Measurements from ENCODE around the gene OPA3.

DNA sequence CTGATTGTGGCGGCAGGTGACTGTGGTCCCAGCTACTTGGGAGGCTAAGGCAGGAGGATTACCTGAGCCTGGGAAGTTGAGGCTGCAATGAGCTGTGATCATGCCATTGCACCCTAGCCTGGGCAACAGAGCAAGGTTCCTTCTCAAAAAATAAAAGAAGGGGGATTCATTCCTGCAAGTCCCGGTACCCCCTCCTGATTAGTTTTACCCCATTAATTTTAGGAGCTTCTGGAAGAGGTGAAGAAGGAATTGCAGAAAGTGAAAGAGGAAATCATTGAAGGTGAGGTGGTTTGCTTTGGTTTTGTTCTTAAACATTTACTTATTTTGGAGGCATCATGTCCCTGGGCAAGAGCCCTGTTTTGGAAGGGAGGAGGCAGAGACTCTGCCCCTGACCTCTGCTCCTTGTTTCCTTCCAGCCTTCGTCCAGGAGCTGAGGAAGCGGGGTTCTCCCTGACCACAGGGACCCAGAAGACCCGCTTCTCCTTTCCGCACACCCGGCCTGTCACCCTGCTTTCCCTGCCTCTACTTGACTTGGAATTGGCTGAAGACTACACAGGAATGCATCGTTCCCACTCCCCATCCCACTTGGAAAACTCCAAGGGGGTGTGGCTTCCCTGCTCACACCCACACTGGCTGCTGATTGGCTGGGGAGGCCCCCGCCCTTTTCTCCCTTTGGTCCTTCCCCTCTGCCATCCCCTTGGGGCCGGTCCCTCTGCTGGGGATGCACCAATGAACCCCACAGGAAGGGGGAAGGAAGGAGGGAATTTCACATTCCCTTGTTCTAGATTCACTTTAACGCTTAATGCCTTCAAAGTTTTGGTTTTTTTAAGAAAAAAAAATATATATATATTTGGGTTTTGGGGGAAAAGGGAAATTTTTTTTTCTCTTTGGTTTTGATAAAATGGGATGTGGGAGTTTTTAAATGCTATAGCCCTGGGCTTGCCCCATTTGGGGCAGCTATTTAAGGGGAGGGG, 18.7 kb downstream of the VASP start:
- PRO-cap: no peak
- RAMPAGE, long total RNA, 4 experiments: no peak in any of the 4 experiments

DNA sequence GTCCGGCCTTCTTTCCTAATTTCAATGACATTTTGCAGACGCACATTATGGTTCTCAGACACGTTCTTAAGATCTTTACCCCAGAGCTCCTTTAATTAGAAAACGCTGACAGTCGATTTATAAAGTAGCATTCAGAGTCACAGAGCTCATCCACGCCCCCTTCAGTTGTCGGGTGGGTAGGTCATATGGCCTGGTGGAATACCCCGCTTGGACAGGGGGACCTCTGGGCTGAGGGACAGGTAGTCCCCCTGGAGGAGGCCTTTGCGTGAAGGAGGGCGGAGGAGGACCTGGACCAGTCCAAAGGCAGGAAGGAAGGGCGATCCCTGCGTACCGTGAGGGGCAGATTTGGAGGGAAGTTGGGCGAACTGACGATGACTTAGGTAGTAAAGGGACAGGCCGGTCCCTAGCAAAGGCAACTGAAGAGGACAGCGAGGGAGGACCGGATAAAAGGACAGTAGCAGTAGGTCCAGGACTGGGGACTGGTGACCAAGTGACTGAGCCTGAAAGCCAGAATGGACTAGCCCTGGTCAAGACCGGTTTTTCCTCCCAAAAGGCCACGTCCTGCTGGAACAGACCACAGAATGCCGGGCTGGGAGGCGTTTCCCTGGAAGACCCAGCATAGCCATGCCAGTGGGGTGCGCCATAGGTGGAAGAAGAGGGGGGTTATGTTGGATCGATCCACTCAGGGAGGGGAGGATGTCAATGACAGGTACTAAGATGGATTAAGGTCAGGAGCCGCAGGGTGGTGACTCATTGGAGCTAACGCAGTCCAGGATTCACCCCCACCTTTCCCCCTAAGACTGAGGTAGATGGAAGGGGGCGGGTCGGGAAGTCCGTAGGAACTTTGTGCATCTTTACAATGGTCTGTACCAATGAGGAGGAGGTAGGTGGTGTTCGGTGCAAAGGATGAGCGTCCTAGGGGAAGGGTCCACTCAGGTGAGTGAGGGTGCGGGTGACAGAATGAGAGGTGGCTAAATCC, 20.7 kb downstream of the VASP start:
- PRO-cap: no peak
- RAMPAGE, long total RNA, 4 experiments: no peak in any of the 4 experiments

DNA sequence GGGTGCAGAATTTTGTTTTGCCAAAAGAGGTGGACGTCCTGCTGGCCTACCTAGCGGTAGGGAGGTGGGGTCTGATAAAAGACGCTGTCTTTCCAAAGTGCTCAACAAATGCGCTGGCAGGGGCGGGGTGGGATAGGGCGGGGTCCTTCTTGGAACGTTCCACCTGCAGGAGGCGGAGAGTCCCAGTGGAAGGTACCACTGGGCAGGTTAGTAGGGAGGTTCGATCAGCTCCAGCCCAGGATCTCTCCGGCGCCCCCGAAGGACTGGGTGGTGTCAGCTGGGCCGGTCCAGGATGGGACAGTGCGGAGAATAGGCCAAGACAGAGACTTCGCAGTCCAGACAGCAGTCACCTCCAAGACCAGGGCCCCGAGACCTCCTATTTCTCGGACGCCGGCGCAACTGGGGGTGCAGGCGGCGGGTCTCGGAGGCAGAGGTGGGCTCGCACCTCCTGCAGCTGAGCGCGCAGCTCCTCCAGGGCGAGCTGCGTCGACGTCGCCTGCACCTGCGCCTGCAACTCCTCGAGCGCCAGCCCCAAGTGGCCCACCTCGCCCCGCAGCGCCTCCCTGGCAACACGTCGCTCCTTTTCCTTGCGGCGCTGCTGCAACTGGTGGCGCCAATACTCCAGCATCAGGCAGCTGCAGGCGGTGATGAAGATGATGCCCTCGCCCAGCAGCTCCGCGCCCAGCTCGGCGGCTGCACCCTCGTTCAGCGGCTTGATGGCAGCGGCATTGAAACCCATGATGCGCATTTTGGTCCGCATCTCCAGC, 21.6 kb downstream of the VASP start:
- PRO-cap: bidirectional peak, plus-strand start at position 238 of the sequence, minus-strand start at position 62 of the sequence
- RAMPAGE, long total RNA, 4 experiments: no peak in any of the 4 experiments

DNA sequence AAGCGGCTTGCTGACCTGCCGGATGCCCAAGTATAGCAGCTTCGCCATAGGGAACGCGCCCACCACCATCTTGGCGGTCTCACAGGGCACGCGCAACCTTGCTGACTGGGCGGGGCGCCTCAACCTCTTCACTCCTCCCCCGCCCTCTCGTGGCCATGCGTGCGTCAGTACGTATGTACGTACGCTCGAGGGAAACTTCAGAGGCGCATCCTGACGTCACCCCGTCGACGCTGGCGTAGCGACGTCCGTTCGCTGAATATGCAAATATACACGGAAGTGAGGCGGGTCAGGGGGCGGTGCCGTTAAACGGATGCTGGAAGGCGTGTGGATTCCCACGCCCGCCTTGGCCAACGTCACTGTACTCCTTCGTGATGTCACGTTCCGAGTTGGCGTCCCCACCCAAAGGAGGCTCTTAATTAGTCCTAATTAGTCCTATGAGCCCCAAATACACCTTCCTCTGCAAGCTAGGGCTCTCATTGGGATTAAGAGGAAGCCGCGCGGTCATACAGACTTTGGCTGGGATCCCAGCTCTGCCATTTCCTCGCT, at the start of gene OPA3:
OPA3 (minus strand) TSS at position 107 of the 546 bp plus-strand sequence.
- PRO-cap: bidirectional peak, plus-strand start at position 476 of the sequence, minus-strand start at position 100 of the sequence
- RAMPAGE, long total RNA, 4 experiments: start-site peak on the minus strand in 4 of 4 experiments, centred at positions 88 to 117 of the sequence, 45 to 86 reads per replicate

DNA sequence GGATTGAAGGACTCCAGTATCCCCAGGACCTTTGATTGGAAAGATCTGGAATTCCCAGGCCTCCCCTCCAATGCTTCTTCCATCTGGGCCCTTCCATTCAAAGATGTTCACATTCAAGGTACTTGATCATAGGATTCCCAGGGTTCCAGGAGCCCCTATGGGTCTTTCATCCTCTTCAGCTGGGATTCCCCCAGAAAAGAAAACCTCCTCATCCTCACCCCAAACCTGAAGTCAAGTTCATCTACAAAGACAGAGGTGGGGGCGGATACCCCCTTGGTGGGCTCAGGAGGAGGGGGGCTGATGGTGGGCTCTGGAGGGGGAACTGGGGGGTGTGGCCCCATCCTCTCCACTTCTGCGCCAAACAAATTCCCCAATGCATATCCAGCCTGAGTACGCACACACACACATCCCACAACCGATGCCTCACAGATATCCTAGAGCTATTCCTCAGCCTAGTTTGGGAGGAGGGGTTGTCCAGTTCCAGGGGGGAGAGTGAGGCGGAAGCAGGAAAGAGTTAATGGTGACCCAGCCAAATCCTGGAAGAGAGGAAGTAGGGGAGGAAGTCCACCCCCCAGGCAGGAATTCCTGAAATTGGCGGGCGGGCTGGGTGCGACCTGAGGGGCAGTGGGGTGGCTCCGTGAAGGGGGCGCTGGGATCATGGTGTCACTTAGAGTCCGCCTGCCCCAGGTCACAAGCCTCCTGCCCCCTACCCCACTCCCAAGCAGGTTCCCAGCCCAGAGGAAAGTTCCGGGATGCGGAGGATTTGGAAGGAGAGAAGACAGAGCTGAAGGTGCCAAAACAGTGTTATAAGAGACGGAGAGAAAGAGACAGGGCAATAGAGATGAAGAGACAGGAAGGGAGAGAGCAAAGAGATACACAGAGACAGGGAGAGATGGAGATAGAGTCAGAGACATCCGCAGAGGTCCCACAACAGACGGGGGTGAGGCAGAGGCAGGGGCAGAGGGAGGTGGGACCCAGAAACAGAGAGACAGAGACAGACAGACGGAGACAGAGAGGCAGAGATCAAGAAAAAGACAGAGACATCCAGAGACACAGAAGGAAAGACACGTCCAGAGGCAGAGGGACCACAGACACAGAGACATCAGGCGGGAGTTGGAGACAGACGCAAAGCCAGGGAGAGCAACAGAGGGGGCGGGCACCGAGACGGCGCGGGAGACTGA, 810 bp downstream of the GPR4 start:
- PRO-cap: unidirectional peak, plus-strand start at position 588 of the sequence
- RAMPAGE, long total RNA, 4 experiments: no peak in any of the 4 experiments

DNA sequence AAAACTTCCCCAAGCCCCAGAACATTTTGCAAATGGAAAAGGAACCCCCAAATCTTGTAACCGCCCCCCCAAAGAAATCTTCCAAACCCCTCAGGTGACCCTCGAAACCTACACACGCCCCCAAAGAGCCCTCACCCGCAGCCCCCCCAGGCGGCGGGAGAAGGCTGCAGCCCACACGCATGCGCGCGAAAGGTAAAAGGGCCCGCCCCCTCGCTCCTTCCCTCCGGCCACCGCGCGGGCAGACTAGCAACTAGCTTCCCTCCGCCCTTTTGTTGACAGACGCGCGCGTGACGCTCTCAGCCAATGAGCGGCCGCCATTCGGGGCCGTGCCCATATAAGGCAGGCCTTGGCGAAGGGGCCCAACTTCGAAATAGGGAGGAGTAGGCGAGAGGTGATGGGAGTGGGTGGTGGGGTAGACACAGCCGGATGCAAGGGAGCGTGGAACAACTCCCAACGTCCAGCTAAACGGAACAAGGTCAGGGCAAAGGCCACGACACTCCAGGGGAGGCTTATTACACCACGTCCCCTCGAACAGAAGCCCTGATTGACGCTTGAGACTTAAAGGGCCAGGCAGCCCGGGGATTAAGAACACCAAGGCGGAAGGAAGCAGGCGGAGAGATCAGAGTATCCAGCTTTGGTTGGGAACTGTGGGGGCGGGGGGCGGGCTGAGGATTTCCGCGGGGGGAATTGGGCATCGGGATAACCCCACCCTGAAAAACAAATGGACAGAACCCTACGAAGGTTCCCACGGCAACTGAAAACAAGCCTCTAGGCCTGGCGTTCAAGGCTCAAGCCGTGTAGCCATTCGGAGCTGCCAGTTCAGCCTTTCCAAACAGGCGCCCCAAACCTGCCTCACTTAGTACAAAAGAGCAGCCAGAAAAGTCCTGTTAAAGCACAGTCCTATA, 13.3 kb downstream of the FBXO46 start:
- PRO-cap: bidirectional peak, plus-strand start at position 588 of the sequence, minus-strand start at position 194 of the sequence
- RAMPAGE, long total RNA, 4 experiments: start-site peak on the minus strand in 1 of 4 experiments, centred at position 177 of the sequence, 8 reads per replicate

DNA sequence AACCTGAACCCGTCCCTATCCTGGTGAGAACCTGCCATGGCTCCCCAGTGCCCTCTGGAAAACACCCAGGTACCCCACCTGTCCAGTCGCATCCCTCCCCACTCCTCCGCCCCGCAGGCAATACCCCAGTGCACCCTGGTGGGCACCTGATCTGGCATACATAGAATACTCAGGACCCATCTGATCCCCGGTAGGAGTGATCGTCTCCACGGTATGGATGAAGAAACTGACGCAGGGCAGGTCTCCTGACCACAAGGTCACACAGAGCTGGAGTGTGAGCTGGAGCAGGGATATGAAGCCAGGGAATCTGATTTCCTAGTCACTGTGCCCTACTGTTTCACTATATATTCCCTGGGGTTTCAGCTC, 12.7 kb downstream of the FBXO46 start:
- PRO-cap: no peak
- RAMPAGE, long total RNA, 4 experiments: no peak in any of the 4 experiments

DNA sequence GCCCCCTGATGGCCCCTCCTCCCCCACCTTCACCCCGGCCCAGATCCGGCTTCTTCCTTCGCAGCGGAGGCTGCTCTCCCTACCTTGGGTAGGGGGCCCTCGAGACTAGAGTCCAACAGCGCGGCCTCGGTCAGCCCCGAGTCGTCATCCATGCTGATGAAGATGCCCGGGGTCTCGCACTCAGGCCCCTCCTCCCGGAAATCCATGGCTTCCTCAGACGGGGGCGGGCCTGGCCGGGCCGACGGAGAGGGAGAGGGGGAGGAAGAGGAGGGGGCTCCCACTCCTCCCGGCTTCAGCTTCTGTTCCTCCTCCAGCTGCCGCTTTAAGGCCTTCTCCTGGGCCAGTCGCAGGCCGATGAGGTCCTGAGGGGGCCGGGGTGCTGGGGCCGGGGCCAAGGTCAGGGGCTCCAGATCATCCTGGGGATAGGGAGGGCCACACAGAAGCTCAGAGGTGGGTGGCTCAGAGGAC, 694 bp upstream of the RSPH6A start:
- PRO-cap: no peak
- RAMPAGE, long total RNA, 4 experiments: no peak in any of the 4 experiments

DNA sequence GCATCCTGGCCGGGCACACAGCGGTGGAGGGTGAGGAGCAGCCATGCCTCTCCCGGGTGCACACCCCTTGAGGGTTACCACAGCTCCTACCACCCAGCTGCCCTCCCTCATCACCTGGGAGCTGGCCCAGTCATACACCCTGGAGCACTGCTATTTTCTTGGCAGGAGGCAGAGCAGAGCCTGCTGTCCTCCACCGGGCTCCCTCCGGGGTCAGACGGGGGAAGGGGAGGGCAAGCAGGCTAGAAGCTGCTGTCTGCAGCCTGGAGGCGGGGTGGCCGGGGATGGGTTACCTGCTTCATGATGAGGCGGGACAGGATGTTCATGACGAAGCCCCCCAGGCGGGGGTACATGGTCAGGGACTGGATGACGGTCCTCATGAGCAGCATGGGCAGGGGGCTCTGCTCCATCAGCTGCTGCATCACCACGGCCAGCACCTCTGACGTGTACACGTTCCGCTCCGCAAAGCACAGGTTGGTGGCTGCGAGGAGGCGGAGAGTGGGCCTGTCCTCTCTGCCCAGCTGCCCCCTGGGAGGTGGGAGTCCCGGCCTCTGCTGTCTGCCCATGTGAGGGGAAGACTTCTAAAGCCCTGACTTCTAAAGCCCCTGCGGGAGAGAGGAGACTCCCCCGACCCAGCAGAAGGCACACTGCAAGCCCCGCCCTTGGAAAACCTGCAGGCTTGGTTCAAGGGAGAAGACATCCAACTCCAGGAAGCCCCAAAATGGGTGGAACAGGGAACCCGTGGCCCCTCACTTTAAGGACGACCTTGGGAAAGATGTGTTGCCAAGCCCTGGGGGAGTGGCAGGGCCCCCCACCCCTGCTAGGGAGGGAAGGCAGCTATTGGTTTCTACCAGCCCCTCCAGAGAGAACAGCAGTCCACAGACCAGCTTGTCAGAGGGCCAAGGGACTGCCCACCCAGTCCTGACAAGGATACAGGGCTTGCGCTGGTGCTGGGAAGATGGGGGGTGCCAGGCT, 2.8 kb upstream of the RSPH6A start:
- PRO-cap: no peak
- RAMPAGE, long total RNA, 4 experiments: no peak in any of the 4 experiments

- PRO-cap: unidirectional peak, plus-strand start at chr19:45927962
- RAMPAGE, long total RNA, 4 experiments: no peak in any of the 4 experiments
These were observed 13.1 kb upstream of the NANOS2 start for GRCh38 chr19:45927514-45928150.

GRCh38 chr19:45995986-45996615, 834 bp downstream of the CCDC61 start:
- PRO-cap: no peak
- RAMPAGE, long total RNA, 4 experiments: no peak in any of the 4 experiments

DNA sequence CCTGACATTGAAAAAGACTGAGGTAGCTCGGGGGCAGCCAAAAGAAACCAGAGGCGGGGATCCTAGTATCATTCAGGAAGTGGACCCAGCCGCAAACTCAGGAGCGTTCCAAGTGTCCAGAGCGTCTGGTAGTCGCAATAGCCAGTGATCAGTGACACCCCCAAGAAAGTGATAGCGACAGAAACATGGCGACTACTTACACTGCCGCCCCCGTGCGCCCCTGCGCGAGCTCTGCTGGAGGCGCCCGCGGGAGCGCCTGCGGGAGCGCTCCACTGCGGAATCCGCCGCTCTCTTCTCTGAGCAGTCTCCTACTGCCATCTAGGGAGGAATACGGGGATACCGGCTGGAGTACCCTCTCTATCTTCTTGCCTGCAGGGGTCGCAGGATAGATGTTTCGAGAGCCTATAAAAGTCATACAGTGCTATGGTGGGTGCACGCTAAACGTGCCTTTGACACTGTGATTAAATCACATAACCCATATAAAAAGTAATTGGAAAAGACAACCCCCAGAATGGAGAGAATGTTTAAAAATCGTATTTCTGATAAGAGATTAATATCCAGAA, 36.7 kb upstream of the IGFL4 start:
- PRO-cap: no peak
- RAMPAGE, long total RNA, 4 experiments: no peak in any of the 4 experiments

DNA sequence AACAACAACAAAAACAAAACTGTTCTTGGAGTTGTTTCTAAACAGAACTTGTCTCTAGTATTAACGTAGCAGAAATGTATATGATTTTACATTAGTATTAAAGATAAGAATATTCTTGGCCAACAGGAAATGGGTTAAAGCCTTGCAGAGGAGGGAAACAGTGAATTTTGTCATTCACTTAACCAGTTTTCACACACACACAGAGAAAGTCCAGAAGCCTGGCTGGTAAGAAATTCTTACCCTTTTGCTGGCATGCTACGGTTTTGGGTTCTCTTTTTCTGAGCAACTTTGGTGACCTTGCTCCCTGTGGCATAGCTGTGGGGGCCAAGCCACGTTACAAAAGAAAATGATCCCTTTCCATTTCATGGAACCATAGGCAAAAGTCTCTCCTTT, 7.5 kb upstream of the IGFL3 start:
- PRO-cap: no peak
- RAMPAGE, long total RNA, 4 experiments: no peak in any of the 4 experiments

GRCh38 chr19:46192041-46192287, 37.6 kb upstream of the IGFL1 start:
- PRO-cap: no peak
- RAMPAGE, long total RNA, 4 experiments: no peak in any of the 4 experiments

DNA sequence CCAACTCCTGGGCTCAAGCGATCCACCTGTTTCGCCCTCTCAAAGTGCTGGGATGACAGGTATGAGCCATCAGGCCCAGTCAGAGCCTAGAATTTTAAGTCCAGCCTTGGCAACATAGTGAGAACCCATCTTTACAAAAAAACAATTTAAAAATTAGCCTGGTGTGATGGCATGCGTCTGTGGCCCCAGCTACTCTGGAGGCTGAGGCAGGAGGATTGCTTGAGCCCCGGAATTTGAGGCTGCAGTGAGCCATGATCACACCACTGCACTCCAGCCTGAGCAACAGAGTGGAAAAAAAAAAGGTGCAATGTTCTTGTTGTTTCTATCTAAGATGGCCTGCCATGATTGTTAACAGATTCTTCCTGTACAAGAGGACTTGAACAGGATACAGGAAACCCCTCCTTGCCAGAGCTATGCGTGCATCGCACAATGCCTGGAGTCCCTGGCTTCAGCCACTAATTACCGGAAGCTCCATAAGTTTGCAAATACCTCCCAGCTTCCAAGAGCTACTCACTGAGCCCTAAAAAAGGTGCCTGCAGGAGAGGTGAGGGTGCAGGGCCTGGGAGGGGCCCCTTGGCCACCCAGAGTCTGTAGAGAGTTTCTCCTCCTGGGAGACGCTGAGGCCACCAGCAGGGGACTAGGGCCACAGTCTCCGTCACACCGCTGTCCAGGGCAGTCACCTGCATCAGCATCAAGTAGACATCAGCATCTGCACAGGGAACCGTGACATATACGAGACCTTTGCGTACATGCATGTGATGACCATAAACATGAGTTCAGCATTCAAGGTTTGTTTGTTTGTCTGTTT, 13.1 kb upstream of the HIF3A start:
- PRO-cap: no peak
- RAMPAGE, long total RNA, 4 experiments: no peak in any of the 4 experiments

GRCh38 chr19:46350463-46351036, 3.7 kb downstream of the PPP5C start:
- PRO-cap: no peak
- RAMPAGE, long total RNA, 4 experiments: no peak in any of the 4 experiments

GRCh38 chr19:46391778-46392924, 21.2 kb downstream of the CCDC8 start:
- PRO-cap: no peak
- RAMPAGE, long total RNA, 4 experiments: no peak in any of the 4 experiments

- PRO-cap: no peak
- RAMPAGE, long total RNA, 4 experiments: no peak in any of the 4 experiments
These were observed 2.1 kb downstream of the PNMA8C start for GRCh38 chr19:46426548-46427155.

GRCh38 chr19:46522792-46523535, 27.3 kb upstream of the PNMA8B start:
- PRO-cap: no peak
- RAMPAGE, long total RNA, 4 experiments: no peak in any of the 4 experiments

DNA sequence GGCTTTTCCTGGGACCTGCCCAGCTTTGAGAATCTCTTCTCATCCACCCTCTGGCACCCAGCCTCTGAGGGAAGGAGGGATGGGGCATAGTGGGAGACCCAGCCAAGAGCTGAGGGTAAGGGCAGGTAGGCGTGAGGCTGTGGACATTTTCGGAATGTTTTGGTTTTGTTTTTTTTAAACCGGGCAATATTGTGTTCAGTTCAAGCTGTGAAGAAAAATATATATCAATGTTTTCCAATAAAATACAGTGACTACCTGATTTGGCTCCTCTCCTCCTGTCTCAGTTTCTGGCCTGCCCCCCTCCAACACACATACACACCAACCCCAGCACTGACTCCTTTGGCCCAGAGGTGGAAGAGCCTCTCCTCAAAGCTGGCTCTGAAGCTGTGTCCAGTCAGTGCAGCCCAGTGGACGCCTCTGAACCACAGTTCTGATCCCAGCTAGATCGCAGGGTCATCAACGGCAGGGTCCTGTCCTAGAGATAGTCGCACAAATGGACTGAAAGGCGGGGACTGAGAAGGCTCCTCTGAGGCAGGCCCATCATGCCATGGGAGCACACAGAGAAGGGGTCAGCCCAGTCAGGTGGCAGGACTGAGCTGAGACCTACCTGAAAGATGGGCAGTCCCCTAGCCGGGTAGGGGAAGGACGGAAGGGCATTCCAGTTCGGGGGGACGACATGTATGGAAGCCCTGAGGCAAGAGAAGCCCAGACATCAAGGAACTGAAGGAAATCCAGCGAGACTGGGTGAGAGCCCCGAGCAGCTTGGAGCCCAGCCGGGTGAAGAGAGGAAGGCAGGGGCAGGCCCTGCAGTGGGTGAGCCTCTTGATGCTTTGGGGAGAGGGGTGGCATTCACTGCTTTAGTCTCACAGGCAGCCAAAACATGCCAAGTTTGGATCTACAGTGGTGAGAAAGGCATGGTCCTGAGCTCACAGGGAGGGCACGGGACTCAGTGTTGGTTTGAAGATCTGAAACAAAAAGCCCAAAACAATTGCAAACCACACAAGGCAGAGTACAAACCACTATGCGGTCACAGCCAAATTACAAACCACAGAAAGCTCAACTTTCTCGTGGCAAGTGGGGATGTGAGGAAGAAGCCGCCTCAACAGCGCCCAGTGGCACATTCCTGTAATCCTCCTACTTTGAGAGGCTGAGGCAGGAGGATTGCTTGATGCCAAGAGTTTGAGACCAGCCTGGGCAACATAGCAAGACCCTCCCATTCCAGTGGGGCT, 9.8 kb downstream of the CALM3 start:
- PRO-cap: no peak
- RAMPAGE, long total RNA, 4 experiments: no peak in any of the 4 experiments

Data from esophagus squamous epithelium (tissue), 4 donors.